H7 (cell line): ENCODE measurements around a stretch of chr6.

- RAMPAGE, long total RNA = no peak
These were observed 50.4 kb downstream of the SOBP start for GRCh38 chr6:107540309-107540637.

DNA sequence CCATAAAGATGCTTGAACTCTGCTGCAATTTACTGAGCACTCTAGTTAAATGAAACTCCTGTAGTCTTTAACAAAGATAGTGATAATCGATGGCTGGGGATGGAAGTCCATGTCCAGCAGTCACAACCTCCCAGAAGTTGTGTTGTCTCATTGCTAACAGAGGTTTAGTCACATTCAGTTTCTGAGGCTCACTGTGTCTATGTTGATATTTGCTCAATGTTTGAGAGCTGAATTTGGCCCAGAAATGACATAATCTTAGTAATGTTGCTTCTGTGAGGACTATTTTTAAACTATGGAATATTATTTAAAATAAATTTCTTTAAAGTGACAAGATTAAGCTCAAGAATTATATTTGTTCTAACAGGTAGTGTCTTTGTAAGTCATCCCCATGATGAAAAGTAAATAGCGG is 50.7 kb downstream of the SOBP start:
- RAMPAGE, long total RNA = no peak

DNA sequence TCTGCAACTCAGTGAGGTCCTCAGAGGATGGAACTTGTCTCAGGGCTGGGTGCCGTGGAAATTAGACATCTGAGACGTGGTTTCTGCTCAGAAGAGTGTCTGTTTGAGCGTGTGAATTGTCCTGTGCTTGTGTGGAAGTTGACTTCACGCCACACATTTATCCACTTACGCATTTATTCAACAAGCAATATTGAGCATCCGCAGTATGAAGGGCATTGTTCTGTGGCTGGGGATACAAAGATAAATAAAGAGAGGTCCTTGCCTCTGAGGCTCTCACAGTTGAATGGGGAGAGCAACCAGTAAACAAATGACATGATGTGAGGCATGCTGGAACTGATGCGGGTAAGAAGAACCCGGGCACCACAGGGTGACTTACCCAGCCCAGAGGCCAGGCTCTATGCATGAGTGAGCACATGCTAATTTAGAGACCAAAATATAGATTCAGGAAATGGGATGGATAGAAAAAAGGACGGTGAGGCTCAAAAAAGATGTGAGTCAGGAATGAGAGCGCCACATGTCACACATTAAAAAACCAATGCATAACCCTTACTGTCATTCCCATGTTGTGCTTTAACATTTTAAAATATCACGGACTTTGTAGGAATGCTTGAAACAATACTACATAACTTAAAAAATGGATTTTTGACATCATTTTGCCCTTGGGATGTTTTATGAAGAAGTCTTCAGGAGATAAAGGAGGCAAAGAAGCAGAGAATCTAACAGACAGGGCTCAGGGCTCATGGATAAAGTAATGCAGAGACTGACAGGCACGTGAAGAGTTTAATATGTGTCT is 60.5 kb downstream of the SOBP start:
- RAMPAGE, long total RNA = no peak

GRCh38 chr6:107731803-107732366 is 92.2 kb downstream of the SCML4 start:
- RAMPAGE, long total RNA = no peak

DNA sequence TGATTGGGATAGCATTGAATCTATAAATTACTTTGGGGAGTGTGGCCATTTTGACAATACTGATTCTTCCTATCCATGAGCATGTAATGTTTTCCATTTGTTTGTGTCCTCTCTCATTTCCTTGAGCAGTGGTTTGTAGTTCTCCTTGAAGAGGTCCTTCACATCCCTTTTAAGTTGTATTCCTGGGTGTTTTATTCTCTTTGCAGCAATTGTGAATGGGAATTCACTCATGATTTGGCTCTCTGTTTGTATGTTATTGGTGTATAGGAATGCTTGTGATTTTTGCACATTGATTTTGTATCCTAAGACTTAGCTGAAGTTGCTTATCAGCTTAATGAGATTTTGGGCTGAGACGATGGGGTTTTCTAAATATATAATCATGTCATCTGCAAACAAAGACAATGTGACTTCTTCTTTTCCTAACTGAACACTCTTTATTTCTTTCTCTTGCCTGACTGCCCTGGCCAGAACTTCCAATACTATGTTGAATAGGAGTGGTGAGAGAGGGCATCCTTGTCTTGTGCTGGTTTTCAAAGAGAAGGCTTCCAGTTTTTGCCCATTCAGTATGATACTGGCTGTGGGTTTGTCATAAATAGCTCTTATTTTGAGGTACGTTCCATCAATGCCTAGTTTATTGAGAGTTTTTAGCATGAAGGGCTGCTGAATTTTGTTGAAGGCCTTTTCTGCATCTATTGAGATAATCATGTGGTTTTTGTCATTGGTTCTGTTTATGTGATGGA is 64.2 kb upstream of the SCML4 start:
- RAMPAGE, long total RNA = no peak

- RAMPAGE, long total RNA = no peak
These were observed 68.3 kb downstream of the AFG1L start for GRCh38 chr6:108363122-108363599.

- RAMPAGE, long total RNA = no peak
These were observed 10.7 kb downstream of the FOXO3 start for GRCh38 chr6:108571338-108571908.

- RAMPAGE, long total RNA = no peak
These were observed 19.9 kb downstream of the FOXO3 start for GRCh38 chr6:108580562-108581052.

GRCh38 chr6:108590666-108591904 is 30.4 kb downstream of the FOXO3 start:
- RAMPAGE, long total RNA = no peak

DNA sequence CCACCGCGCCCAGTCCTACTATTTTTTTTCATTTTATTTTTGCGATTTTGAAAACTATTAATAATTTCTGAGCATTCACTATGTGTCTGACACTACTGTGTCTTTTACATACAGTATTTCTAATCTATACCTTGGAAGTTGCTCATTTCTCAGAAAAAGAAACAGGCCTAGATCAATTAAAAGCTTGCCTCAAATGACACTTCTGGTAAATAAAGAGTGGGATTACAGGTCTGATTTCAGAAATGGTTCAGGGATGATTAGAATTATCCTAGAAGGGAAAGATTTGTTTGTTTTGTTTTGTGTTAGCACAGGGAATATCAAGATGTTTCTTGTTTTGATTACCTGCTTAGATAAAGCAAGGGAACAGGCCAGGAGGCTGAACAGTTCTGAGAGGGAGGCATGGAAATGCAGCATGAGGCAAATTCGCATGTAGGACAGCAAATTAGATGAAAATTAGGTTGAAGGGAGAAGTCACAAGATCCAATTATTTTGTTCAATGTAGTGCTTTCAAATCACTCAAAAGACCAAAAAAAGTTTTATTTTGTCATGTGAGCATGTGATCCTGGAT is 44.8 kb downstream of the FOXO3 start:
- RAMPAGE, long total RNA = no peak

DNA sequence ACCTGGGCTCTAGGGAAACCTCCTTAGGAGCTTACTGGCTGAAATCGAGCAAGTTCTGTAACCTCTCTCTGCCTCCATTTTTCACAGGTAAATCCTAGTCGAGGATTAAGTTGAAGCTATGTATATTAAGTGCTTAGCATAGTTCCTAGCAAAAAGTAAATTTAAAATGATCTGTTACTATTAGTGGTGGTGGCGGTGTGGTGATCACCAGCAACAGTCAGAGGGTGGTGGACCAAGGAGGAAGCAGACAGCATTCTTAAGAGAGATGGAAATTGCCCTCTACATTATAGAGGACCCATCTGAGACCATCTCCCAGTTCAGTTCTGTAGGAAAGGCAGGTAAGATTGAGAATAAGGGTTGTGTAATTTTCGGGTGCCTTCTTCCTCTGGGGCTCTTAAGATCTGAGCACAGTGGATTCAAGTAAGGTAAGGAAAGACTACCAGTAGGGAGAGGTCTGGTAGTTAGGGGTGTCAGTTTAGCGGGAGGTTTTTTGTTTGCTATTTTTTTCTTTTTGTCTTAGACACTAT is 68.3 kb downstream of the FOXO3 start:
- RAMPAGE, long total RNA = no peak

DNA sequence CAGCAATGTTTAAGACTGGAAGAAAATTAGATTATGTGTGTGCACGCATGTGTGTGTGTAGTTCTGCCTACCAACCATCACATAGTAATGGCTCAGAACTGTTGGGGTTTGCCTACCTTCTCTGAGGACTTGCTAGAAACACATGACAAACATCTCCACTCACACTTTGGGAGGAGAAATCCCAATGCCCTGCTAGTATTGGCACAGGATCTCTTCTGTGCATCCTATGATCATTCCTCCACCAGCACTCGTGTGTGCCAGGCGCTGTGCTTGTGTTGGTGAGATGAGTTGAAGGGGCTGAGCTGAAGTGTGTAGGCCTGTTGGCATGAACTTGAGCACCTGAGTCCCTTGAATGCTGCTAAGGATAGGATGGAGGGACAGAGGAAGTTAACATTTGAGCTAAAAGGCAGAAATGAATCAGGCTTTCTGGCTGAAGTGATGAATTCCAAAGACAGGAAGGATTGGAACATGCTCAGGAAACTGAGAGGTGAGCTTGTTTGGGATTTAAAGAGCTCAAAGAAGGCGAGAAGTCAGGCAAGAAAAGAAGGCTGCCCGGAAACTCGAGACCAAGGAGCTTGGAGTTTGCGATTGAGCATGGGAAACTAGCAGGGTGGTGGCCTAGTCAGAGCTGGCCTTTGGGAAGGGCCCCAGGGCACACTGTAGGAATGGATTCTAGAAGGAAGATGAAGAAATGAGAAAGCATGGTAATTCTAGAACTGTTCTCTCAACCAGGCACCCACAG is 125.9 kb downstream of the FOXO3 start:
- RAMPAGE, long total RNA = no peak

DNA sequence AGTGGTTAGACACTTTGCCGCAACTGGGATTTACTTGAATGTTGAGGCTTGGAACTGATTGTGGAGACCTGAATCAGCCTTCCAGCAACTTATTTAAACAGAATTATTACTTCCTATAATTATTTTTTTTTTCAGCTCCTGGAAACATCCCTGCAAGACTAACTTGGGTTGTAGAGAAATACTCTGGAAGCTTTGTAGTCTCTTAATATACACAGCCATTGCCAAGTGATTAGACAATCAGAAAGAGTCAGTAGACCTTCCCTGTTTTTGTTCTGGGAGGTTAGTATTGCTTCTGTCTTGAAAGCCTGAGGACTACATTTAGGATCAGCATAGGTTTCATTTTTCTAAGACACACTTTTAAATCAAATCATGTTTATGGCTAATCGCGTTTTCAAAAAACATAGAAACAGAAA is 94.3 kb downstream of the ARMC2 start:
- RAMPAGE, long total RNA = no peak

- RAMPAGE, long total RNA = no peak
These were observed 68.3 kb downstream of the CEP57L1 start for GRCh38 chr6:109163392-109164197.

GRCh38 chr6:109230405-109231046 is 135.2 kb downstream of the CEP57L1 start:
- RAMPAGE, long total RNA = no peak

GRCh38 chr6:109292180-109292969 is 89.9 kb downstream of the CD164 start:
- RAMPAGE, long total RNA = no peak

DNA sequence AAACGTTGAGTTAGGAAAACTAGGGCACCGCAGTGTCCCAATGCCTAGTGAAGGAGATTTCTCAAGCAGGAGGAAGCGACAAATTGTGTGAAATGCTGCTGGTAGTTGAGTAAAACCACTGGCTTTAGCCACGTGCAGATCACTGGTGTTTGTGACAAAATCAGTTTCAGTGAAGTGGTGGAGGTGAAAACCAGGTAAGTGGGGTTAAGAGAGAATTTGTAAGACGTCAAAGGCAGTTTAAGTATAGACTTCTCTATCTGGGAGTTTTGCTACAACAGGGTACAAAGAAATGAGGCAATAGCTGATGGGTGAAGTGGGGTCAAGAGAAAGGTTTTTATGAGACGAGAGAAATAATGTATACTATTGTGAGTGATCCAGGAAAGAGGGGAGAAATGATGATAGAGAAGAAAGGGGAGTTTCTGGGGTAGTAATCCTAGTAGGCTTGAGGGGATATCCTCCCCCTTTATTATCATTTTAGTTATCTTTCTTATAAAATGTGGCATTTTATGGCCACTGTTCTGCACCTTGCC is 56.6 kb downstream of the CD164 start:
- RAMPAGE, long total RNA = no peak

GRCh38 chr6:109347756-109348721 is 34.2 kb downstream of the CD164 start:
- RAMPAGE, long total RNA = no peak

DNA sequence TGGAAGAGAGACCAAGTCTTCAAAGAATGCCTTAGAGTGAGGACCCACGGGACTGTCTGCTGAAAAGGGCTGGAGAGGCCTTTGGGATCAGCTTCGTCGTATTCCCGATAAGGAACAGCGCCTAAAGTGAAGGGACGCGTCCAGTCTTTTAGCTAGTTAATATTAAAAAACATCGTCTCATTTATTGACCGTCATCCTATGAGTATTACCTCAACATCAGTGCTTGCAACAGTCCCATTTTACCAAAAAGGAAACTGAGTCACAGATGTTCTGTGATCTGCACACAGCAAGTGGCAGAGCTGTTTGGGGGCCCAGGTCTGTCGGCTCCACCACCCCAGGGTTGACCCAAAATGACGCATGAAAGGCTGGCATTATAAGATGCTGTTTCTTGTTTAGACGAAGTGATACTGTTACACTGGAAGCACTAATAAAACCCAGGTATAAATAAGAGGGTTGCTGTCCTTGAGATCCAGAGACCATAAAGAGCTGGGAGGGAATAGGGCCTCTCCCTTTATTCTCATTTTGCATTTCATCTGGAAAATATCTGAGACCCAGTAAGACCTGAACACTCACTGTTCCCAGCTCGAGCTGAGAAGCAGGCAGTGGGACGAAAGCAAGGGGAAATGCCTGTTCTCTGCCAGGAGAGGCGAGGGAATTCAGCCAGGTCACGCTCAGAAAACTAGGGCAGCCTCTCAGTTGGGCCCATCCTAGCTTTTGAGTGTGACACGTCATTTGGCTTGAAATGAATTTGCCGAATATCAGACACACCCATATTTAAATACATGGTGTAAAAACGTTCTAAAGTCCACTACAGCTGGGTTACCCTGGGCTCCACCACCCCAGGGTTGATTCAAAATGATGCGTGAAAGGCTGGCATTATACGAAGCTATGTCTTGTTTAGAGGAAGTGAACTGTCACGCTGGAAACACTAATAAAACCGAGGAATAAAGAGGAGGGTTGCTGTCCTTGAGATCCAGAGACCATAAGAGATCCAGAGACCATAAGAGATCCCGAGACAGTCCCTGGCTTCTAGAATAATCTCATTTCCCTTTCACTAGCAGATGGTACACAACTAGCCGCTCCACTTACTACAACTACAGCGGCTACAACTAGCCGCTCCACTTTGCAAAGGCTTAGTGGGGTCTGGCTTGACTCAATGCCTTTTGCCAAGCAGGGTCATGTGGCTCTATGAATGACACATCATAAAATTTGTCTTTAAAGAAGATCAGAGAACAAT is 1.4 kb upstream of the MICAL1 start:
- RAMPAGE, long total RNA = no peak

DNA sequence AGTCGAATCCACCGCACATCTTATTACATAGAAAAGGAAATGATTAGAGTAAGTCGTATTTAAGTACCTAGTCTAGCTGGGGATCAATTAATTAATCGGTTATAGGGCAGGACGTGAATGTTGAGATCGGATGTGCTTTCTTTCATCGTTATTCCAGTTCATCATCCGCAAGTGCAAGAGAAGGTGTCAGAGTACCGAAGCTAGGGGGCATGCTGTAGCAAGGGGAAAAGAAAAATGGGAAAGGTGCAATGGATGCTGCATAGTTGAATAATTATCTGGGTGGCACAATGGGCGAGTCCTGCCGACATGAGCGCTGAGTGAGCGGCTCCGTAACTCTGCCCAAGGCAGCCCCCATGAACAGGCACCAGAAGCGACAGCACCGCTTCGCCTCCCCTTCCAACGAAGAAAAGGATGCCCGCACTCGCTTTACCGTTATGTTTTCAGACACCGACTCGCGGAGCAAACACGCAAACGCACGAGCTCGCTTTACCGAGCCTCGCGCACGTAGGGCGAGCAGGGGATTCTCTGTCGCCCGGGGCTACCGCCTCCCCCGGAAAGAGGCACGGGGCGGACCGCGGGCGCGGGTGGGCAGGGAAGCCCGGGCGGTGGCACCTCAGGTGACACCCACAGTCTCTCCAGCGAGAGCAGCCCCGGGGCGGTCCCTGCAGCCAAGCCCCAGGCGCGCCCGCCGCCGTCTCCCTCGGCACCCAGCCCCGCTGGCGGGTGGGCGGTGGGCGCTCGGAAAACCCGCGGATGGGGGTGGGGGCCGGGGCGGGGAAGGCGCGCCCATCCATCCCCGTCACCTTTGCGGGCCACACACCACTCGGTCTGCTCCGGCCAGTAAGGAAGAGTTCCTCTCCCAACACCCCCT is 704 bp downstream of the WASF1 start:
- RAMPAGE, long total RNA = no peak